Measurements from ENCODE around the genes TWIST2 and OR6B2.

- PRO-cap: no peak
These were observed 63.2 kb upstream of the TWIST2 start for GRCh38 chr2:238784641-238785215.

DNA sequence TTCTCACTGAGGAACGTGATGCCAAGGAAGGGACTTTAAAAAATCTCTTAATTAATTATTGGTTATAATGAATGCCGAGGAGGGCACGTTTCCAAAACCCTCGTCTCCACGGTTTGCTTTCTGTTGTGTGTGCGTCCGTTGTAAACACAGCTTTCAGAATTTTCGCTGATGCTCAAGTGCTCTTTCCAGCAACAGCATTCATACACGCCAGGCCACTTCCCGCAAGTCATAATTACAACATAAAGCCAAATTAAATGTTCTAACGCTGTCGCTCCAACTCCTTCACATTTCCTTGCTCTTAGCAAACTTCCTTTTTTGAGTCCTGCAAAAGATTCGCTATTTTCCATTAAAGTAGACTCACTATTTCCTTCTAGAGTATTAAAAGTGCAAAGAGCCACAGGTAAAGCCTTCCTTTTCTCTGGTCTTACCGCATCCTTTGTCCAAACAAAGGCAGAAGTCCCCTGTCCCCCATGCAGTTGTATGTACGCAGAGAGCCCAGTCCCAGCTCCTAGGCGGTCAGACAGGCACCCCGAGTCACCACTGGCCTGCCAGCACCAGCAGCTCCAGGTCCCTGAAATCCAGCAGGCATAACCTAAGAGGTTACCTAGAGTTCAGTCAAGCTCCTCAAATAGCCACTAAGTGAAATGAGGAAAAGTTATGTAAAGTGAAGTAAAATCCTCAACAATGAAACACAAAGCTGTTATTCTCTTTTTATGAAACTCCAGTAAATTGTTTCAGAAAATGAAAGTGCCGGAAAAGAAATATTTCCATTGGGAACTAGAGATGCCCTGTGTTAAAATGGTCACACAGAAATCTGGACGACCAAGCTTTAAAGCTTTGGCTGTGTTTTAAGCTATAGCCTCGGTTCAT lies 60.5 kb upstream of the TWIST2 start:
- PRO-cap: no peak

- PRO-cap: bidirectional peak, plus-strand start at chr2:238848106, minus-strand start at chr2:238847883
These were observed at the start of gene TWIST2 for GRCh38 chr2:238847566-238848193. TSS of gene TWIST2 (plus strand) at chr2:238848085.

- PRO-cap: no peak
These were observed 6.0 kb downstream of the TWIST2 start for GRCh38 chr2:238853590-238854480.

- PRO-cap: no peak
These were observed 199.1 kb downstream of the TWIST2 start for GRCh38 chr2:239047043-239047397.

DNA sequence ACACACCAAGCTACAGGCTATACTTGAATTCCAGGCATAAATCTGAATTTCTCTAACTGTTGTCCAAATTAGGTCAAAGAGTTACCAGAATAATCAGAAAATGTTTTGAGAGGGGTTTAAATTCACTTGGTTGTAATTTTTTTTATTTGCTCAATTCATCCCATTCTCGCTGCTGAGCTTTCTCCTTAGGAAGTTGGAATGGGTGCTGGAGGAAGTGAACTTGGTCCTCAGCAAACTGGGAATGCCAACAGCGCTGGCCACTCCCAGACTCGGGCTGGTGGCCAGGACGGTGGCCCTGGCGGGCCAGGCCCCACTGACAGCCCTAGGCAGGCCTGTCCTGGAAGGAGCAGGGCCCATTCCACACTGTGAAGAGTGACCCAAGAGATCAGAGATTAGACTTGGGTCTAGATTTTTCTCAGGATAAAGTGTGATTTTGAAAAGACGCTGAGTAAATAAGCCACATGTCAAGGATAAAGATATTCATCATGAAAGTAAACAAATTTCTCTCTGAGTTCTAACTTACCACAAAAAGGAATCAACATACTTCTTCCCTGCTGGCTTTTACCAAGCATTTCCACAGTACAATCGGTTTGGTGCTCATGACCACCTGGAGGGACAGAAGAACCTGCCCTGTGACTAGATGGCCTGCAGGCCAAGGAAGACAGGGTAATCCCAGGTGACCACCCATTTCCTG lies 132.7 kb downstream of the HDAC4 start:
- PRO-cap: no peak

DNA sequence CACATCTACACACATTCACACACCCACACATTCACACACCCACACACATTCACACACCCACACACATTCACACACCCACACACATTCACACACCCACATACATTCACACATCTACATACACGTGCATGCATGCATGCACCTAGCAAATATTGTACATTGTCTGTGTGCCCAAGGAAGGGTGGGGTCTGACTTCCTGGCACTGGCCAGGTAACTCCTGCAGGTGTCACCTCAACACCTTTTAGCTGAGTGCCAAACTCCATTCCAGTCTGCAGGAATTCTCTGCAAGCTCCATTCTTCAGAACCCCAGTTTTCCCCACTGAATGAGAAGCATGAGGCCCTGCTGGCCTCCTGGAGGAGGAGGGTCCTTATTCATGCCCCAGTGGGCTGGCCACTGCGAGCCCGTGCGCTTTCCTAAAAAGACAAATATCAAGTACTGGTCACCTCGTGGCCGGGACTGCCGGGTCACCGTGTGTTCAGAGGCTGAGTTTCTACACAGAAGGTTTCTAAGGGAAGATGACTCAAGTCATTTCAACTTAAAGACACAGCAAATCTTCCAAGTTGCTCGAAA lies 131.5 kb downstream of the HDAC4 start:
- PRO-cap: no peak

DNA sequence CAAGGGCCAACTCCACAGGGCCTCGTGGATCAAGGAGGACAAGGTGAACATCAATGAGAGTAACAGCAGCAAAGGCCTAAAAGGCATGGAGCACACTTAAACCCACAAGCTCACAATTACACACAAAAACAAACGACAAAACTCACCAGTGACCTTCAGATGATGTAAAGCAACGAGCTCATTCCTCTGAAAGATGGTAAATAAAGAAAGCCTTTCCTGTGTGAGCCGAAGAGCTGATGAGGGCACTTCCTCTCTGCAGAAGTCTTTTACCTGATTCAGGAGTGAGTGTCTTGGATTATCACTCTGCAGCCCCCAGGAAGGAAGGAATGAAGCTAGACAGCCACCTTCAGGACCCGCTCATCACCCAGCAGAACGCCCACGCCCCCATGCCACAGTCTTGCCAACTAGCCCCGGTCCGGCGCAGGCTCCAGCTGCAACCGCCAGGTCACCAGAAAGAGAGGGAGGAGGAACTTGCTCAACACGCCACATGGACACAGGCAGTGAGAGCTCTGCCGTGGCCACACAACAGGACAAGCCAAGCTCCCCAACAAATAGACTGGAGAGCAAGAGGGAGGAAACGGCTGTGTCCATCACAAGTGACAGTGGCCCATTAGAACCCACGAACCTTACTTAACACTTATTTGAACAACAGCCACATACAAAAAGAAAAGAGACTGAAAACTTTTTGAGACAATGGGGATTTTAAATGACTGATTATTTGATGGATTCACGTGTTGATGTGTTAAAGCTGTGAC lies 127.4 kb downstream of the HDAC4 start:
- PRO-cap: no peak

- PRO-cap: no peak
These were observed 126.6 kb downstream of the HDAC4 start for GRCh38 chr2:239274190-239274626.

- PRO-cap: no peak
These were observed 125.9 kb downstream of the HDAC4 start for GRCh38 chr2:239274627-239275649.

DNA sequence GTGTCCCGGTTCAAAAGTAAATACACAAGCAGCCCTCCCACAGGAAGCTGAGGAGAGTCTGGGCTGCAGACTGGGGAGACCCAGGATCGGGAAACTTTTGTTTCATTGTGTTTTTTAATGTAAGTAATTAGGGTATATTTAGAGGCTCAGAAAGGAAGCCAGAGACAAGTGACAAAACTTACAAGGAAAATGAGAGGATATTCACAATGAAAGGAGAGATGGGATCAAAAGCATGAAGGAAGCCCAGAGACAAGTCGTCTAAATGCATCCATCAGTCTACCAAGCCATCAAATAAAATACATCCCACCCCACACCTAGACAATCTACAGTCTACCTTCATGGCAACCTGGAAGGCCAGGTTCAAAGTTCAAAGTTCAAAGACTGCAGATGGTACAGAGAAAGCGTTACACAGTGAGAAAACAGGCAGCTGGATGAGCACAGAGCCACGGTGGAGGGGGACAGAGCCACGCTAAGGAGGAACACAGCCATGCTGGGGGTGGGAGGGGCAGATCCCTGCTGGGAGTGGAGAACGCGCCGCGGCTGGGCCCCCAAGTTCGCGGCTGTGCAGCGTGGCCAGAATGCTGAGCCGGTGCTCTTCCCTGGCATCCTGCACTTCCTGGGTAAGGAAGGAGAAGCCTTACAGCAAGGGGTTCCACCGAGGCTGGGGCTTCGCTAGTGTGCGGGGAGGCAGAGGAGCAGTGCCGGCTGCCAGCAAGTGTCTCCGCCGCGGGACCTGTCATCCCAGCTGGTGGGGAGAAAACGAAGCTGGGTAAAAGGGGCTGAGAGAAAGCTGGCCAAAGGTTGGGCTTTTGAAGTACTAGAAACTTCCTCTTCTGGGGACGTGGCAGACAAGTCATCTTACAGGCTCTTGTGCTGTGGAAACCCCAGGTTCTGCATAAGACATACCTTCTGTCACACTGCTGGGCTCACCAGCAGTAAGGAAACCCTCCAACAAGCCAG lies 115.8 kb downstream of the HDAC4 start:
- PRO-cap: no peak

DNA sequence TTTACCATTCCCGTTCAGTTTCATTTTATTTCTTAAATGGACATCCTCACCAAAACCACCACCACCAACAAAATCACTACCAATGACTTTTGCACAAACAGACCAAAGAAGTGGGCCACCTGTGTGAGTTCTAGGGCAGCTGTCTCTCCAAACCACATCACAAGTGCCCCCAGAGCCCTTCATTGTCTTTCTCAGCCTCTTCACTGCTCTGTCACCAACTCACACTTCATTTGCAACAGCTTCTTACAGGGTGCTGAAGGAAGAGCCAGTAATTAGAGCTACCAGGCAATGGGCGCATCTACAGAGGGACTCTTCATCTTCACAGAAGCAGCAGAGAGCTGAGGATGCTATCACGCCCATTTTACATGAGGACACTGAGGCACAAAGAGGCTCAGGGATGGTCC lies 105.1 kb downstream of the HDAC4 start:
- PRO-cap: no peak

DNA sequence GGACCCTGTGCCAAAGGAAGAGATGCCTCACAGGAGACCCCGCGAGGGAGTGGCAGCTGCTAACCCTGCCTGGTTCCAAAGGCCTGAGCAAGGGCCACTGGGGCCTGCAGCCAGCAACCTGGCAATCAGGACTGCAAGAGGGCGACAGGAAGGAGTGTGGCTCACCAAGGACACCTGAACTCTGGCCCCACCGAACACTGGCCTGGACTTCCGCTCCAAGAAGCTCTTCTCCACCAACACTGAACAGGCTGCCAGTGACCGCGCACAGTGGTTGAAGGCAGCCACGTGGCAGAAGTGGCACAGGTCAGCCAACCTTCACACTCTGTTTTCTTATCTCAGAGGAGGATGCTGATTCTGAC lies 70.5 kb downstream of the HDAC4 start:
- PRO-cap: no peak

- PRO-cap: no peak
These were observed 52.3 kb downstream of the HDAC4 start for GRCh38 chr2:239348441-239349068.

GRCh38 chr2:239499147-239499655 lies 98.4 kb upstream of the HDAC4 start:
- PRO-cap: no peak

GRCh38 chr2:239758041-239758736 lies 267.0 kb downstream of the NDUFA10 start:
- PRO-cap: no peak

- PRO-cap: no peak
These were observed 70.9 kb downstream of the NDUFA10 start for GRCh38 chr2:239954195-239954726.

- PRO-cap: no peak
These were observed 70.4 kb downstream of the NDUFA10 start for GRCh38 chr2:239954727-239955127.

GRCh38 chr2:240030319-240030865 lies at the start of gene OR6B2:
TSS of gene OR6B2 (minus strand) at chr2:240030429.
- PRO-cap: no peak

DNA sequence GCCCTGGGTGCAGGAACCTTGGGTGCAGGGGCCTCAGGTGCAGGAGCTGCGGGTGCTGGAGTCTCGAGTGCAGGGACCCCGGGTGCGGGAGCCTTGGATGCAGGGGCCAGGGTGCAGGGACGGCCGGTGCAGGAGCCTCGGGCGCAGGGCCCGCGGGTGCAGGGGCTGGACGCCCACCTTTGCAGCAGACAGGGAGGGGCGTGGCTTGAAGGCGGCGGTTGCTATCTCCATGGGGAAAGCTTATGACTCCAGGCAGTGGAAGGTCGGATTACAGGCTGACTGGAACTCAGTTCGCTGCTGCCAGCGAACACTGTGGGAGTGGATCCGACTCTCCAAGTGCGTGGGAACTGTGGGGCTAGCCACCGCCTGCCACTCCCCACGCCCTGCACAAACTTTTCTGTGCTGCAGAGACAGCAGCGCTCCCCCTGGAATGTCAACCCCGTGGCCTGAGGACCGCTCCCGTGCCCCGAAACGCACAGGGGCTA lies 40.3 kb downstream of the COPS9 start:
- PRO-cap: no peak

Data from left lung (tissue), 1 donor.